ENCODE results near the genes LYSMD4 and CERS3.

DNA sequence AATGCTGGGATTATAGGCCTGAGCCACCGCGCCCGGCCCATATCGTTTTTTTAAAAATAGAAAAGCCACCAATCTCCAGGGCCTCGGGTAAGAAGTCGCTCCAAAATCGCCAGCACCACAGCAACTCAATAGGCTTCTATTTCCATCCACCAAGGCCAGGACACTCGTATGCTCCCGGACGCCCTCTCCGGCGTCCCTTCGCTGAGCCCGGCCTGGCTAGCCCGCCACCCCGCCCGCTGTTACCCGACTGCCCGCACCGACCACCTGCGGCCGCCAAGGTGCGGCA is 277 bp upstream of the SYNM start:
- PRO-cap, result no peak

GRCh38 chr15:99169515-99170387 is 64.9 kb downstream of the SYNM start:
- PRO-cap, result no peak

- PRO-cap, result no peak
Observed at GRCh38 chr15:99307595-99308239, 56.4 kb downstream of the LRRC28 start.

DNA sequence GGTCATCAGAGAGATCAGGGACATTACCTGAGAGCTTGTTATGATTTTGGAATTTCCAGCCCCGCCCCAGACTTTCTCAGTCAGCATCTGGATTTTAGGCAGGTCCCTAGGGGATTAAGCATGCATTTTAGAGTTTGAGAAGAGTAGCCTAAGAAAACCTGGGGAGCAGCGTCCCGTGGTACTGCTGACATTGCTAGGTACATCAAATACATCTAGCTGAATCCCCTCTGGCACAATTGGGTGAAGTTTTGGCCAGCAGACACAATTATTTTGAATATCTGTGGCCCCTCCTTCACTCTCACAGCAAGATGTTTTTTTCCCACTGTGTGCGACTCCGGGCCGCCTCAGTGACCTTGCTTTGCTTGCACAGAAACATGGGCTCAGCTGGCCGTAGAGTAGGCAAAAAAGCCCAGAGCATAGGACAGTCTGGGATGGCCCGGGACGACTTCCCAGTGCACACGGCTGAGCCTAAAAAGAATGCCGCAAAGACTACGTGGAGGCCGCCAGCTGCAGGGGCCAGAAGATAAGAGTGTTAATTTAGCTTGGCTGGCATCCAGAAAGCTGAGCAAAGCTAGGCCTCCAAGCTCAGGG is 58.6 kb upstream of the MEF2A start:
- PRO-cap, result bidirectional peak, plus-strand start at position 485 of the sequence, minus-strand start at position 479 of the sequence

GRCh38 chr15:99508715-99508947 is 57.2 kb upstream of the MEF2A start:
- PRO-cap, result bidirectional peak, plus-strand start at chr15:99509217, minus-strand start at chr15:99508849

- PRO-cap, result bidirectional peak, plus-strand start at chr15:99509217, minus-strand start at chr15:99508849
Observed at GRCh38 chr15:99508948-99509296, 56.9 kb upstream of the MEF2A start.

GRCh38 chr15:99563740-99564665 is 1.8 kb upstream of the MEF2A start:
- PRO-cap, result bidirectional peak, plus-strand start at chr15:99564074, minus-strand start at chr15:99563810; bidirectional peak, plus-strand start at chr15:99564598, minus-strand start at chr15:99564334

- PRO-cap, result bidirectional peak, plus-strand start at chr15:99733670, minus-strand start at chr15:99733401
Observed at GRCh38 chr15:99733249-99733532, at the start of gene LYSMD4. LYSMD4 (minus strand) TSS chr15:99733437.

DNA sequence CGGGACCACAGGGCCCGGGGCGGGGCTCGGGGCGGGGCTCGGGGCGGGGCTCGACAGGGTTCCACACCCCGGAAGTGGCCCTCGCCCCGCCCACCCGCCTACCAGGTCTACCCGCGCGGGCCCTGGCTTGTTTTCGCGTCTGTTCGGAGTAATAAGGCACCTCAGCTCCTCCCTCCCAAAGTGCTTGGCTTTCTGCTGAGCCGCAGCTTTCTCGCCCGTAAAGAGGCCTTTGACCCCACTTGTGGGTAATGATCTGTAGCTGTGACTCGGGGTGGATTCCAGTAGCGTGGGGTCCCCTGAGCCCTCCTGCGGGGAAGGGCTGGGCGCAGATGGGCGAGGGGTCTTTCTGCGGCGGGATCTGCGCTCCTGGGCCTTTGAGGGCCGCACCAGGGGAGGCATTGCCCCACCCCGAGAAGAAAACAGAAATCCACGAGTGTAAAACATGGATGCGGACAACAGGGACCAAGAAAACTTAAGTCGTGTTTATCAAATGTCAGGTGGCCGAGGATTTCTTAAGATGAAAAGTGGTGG is 369 bp upstream of the LYSMD4 start:
- PRO-cap, result bidirectional peak, plus-strand start at position 130 of the sequence, minus-strand start outside the sequence; unidirectional peak, plus-strand start at position 238 of the sequence

GRCh38 chr15:99926059-99926491 is 192.8 kb upstream of the LYSMD4 start:
- PRO-cap, result no peak

GRCh38 chr15:100110738-100111591 is 230.8 kb downstream of the ADAMTS17 start:
- PRO-cap, result bidirectional peak, plus-strand start at chr15:100111377, minus-strand start at chr15:100111155

DNA sequence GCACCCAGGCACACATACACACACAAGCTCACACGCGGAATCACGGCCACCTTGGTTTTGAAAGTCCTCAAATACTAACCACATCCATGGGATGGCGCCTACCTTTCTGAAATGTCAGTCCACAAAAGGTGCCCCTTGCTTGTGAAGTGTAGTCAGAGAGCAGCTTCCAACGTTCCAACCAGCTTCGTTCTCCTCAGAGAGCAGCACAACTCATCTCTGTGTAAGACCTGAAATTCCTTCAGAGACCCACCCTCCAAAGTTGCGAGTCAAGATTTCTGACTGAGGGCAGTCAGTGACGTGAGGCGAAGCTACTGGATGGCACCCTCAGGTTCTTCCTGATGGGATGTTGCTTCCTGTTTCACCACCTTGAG is at the start of gene CERS3:
CERS3 (minus strand) TSS at position 240 of the 371 bp plus-strand sequence.
- PRO-cap, result no peak

DNA sequence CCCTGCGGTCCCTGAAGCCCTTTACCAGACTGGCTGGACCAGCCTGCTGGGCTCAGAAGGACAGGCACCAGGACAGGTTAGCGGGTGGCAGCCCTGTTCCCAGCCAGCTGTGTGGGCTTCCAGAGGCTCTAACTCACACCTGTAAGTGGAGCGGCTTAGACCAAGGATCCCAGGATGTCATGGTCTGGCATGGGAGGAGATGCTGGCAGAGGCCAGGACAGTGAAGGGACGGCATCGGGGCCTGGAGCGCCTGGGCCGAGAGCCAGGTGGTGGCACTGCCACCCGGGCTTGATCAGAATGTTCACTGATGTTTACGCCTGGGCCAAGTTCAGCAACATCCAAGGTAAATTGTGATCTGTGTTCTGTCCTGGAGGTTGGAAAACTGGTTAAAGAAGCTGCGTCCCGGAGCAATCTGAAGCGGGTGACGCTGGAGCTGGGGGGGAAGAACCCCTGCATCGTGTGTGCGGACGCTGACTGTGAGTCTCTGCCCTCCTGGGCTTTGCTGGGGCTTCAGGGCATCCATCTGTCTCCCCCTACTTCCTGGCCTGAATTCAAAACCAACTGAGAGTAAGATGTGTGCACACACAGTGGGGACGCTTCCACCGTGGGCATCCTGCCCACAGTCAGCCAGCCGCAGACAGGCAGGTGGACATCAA is 18.2 kb downstream of the ALDH1A3 start:
- PRO-cap, result no peak

- PRO-cap, result no peak
Observed at GRCh38 chr15:100930917-100931797, 12.0 kb downstream of the LRRK1 start.

DNA sequence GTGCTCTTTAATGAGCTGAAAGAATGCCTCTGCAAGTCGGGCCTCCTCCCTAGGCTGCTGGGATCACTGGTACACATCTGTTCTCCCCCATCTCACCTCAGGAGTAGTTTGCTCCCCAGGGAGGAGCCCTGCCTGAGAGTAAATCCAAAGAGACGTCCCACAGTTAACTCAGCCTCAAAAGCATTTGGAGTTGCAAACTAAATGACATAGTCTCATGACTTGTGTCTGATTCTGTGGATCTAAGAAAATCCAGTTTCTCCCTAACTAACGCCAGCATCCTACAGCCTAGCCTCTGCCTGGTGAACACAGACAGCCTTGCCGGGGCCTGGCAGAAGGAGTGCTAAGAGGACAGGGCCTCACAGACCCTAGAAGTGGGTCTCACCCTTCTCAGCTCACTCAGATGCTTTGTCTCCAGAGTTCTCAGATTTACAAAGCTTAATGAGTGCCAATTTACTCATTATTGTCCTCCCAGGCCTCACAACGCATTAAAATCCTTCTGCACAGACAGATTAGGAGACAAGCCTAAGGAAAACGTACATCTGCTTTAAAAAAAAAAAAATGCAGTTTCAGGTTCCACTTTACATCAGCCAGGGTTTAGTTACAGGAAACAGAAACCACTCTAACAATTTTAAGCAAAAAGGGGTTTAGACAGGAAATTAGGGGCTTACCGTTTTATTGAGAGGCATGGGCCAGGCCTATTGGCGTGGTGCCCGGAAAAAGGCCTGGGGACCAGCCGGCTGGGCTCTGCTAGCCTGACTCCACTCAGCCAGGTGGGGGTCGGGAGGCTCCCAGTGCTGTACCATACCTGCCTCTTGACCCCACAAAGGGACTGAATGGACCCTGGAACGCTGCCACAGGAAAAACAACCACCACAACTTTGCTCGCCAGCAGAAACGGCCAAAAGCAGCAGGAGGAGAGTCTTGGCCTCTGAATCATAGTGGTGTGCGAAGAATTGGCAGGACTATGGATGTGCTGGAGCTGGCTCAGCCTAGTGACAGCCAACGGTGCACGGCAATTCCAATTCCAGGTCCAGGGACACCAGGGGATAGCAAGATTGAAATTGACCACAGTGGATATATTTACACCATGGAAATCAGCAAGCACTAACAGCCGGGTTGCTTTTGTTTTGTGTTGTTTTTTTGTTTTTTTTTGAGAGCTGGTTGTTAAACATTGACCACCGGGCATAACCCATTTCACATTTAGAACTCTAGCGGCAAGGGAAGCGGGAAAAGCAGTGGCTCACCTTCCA is 124.4 kb downstream of the CHSY1 start:
- PRO-cap, result bidirectional peak, plus-strand start at position 308 of the sequence, minus-strand start at position 75 of the sequence; bidirectional peak, plus-strand start at position 635 of the sequence, minus-strand start at position 546 of the sequence

- PRO-cap, result no peak
Observed at GRCh38 chr15:101170606-101171116, 81.2 kb downstream of the CHSY1 start.

- PRO-cap, result no peak
Observed at GRCh38 chr15:101189740-101190291, 62.0 kb downstream of the CHSY1 start.

DNA sequence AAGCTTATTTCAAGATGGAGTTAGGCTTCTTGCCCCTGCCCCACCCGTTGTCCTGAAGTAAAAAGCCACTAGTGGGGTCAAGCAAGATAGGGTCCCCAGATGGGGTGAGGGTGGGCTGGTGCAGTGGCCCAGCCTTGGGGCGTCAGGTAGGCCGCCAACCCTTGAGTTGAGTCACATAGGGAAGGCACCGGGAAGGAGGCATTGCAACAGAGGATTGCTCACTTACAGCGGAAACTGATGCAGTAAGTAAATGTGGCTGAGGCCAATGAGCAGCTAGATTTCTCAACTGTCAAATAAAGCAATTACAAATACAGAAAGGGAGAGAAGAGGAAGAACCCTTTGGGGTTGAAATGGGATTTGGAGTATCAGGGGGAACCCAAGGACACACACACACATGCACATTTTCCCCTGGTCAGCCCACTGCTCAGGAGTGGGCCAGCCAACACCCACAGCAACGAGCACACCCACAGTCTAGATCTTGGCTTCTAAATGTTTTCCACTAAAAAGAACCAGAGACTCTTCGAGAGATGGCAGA is 44.0 kb downstream of the CHSY1 start:
- PRO-cap, result no peak

- PRO-cap, result no peak
Observed at GRCh38 chr15:101244858-101245858, 6.7 kb downstream of the CHSY1 start.

DNA sequence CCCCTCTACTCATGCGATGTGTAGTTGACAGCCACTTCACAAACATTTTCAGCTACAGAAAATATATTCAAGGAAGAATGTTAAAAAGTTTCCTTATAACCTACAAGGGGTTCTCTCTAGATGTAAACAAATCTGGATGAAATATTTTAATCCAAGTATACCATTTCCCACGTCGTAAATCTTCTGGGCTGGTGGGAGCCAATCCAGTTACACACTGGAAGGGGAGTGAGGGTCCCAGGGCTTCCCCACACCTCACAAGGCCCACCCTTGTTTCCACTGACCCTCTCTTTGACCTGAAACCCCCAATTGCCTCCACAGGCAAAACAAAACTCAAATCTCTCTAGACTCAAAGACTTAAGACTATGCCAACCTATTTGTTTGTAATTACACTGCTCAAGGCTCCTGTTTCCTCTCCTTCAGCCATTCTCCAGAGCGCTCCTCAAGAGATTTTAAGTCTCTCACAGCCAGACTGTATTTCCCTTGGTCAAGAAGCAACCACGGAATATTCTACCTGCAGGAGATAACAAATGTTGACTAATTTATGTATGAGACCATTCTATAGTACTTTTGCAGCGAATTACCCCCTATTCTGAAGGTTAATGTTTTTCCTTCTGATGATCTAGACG is 6.0 kb downstream of the SELENOS start:
- PRO-cap, result no peak